Skeletal muscle satellite cell (primary cell): ENCODE measurements around the genes GAA, EIF4A3 and RNF213.

DNA sequence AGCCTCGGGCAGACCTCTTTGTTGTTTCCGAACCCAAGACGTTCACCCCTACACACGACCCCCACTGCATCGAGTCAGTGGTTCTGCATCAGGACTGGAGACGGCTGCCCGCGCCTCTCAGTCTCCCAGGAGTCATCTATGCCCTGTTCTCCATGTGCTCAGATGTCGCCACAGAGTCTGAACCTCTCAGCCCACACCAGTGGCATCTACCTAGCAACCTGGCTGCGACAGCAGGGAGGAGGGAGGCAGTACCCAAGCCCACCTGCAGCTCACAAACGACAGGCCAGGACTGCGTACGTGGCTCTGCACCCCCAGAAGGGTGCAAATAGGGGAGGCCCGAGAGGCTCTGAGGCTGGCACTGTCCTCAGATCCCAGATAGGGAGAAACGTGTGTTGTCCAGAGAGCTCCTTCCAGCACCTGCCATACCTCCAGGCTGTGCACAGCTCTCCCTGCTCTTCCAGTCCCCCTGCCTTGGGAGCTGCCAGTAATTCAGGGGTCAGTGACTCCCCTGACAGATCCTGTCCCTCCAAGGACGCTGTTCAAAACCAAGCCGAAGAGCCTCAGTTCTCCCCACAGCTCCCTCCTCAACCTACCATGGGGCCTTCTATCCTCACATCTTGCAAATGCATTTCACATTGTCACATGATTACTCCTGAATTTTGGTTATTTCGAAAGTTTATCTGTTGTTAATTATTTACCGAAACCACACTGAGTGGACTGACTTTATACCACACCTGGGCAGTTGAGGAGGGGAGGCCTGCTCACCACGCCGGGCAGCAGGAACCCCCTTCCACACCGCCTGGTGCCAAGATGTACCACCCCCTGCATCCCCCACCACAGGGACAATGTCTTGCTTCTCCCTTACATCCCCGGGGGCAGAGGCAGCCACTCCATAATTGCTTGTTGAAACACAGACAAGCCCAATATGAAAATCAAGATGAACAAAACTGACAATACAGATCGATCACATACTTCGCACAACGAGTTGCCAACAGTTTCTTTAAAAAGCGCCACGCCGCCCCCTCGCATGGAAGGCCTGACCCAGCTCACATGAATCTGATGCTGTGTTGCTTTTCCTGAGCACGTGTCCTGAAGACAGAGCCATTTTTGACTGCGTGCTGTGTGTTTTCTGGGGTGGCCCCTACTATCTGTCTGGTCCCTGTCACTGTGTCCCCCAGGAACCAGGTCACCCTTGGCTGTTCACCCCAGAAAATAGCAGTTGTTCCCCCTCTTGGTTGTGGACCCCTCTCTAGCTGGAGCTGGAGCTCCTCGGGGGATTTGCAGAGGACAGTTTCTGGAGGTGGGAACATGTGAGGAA lies 4.7 kb downstream of the TIMP2 start:
- CAGE, long polyA plus RNA = no peak

DNA sequence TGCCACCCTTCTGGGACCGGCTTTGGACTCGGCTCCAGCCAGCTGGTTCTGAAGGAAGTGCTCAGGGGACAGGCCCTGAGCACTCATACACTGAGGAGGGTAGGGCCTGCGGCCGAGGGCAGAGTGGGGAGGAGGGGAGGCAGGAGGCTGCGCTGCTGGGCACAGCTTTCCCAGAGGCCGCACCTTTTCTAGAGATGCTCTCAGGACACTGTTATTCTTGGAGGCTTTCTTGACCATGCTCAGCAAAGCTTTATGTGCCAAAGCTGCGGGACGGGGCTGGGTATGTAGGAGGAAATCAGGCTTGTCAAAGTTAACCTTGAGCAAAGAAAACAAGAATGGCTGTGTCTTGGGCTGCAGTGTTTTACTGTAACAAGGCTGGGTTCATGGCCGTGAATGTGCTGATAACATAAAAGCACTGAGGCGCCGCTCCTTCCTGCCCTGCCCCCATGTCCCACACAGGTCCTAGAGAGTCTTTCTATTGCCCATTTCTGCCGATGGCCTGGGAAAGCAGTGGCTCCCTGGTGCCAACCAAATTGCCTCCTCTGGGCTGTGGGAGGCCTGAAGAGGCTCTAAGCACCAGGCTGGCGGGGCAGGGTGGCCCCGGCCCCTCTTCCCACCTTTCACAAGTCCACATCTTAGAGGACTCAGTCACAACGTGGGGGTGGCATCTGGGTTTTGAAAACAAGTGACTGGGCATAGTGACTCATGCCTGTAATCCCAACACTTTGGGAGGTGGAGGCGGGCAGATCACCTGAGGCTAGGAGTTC lies 22.3 kb upstream of the TIMP2 start:
- CAGE, long polyA plus RNA = no peak

- CAGE, long polyA plus RNA = no peak
These were observed 785 bp downstream of the CANT1 start for GRCh38 chr17:79008773-79009184.

DNA sequence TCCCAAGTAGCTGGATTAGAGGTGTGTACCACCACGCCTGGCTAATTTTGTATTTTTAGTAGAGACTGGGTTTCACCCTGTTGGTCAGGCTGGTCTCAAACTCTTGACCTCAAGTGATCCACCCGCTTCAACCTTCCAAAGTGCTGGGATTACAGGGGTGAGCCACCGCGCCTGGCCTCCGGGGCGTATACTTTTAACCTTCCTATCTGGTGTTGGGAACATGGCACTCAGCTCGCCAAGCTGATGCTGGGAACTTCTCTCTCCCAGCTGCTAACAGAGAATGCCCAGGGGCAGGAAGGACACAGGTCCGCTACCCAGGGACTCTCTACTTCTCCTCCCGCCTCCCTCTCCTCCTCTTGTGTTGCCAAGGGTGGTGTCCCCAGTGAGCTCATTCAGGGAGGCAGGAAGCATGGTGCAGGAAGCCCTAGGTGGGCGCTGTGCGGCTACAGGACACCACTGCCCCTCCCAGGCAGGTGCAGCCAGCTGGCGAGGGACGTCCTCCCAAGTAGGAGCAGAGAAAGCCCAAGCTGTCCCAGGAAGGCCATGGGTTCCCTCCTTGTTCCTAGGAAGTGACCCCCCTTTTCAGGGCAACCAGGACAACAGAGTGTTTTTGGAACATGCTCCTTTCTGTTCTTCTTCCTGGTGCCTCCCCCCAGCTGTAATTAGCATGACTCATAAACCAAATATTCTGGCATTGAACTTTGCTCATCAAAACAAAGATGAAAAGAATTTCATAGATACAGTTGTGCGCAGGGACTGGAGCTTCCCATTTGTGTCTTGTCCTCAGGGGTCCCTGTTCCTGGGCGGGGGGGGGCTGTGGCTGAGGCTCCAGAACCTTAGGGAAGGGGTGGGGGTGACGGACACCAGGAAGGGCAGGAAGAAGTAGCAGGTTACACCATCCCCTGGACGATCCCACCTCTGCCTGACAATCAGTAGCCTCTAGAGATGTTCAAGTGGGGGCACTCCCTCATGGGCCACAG lies 2.6 kb downstream of the C1QTNF1 start:
- CAGE, long polyA plus RNA = no peak

DNA sequence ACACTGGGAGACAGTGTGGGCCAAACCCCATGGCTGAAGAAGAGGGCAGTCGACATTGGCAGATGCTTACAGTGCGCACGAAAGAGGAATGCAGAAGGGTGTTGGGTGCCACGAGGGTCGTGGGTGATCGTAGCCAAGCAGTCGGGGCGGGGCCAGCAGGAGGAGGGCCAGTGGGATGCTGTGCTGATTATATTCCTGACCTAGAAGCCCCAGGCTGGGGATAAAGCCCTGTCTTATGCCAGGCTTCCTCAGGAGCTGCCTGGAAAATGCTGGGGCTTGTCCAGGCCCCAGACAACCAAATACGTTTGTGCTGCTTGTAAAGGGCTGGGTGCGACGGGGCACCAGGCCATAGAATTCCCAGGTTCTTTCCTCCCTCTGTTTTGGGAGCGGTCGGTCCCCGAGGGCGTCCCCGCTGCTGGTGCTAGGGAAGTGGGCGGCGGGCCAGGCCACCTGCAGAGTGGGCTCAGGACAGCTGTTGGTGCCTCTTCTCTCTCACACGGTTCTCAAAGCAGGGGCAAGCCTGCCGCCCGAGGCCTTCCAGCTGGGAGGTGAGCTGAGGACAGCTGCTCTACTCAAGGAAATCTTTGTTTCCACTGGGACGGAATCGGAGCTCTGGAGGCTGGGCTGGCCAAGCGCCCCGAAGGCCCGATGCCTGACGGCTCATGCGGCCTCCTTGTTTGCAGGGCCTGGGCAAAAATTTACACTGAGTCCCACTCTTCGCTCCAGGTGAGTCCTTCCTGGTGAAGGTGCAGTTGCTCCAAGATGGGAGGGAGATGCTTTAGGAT lies 10.0 kb downstream of the C1QTNF1 start:
- CAGE, long polyA plus RNA = no peak

- CAGE, long polyA plus RNA = no peak
These were observed 16.0 kb upstream of the ENGASE start for GRCh38 chr17:79058657-79058995.

DNA sequence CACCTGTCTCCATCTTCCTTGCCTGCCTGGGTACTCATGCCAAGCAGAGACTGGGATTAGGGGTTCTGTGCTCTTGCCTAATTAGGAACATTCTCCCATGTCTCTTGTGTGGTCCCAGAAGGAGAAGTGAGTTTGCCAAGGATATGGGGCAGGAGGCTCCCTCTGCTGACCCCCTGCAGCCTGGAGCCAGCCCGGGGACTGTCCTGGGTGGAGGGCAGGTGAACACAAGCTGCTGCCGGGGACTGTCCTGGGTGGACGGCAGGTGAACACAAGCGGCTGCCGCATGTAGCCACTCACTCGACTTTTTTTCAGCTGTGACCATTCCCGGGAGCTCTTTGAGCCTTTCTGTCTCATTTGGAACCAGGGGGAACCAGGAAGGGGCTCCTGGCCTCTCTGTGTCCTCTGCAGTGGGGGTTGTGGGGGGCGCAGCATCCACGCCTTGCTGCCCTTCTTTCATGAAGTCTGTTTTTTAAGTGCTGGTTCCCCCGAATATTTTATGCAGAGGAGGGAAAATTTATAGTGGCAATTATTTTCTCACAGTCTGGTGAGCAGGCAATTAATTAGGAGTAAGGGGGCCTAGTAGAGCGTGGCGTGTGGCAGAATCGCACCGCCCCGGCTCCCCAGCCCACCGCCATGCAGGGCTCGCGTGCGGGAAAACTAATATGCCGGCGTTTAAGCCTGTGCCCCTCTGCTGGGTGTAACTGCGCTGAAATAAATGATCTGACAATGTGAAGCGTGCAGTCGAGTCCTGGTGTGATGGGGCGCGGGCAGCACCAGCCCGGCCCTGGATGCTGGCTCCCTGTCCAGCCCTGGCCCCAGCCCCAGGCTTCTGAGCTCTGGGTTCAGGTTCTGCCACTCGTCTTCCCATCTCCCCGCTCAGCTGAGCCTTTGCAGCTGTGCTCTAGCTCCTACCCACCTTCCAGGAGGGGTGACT lies 13.5 kb downstream of the ENGASE start:
- CAGE, long polyA plus RNA = no peak

DNA sequence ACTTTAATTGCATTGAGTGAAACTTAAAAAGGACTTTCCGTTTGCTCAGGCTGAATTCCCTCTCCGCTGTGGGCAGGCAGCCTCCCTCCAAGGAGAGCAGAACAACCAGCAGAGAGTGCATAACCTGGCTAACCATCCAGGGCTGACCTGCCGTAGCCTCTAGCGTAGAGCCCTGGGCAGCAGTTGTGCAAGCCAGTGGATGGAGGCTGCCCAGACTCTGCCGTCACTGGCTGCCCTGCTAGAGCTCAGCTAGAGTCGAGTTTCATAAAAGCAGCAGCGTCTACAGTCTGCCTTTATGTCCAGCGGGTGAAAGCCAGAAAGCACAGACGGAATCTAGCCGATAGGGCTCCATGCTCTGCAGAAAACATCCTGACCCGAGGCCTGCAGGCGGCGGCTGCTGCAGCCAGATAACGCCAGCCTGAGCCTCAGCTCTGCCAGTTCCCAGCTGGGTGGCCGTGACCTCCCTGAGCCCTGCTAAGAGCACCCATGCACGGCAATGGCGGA lies 231.2 kb downstream of the ENGASE start:
- CAGE, long polyA plus RNA = no peak

GRCh38 chr17:79779602-79780035 lies 1.7 kb downstream of the CBX2 start:
- CAGE, long polyA plus RNA = no peak

- CAGE, long polyA plus RNA = no peak
These were observed 12.8 kb upstream of the CBX8 start for GRCh38 chr17:79809396-79810285.

DNA sequence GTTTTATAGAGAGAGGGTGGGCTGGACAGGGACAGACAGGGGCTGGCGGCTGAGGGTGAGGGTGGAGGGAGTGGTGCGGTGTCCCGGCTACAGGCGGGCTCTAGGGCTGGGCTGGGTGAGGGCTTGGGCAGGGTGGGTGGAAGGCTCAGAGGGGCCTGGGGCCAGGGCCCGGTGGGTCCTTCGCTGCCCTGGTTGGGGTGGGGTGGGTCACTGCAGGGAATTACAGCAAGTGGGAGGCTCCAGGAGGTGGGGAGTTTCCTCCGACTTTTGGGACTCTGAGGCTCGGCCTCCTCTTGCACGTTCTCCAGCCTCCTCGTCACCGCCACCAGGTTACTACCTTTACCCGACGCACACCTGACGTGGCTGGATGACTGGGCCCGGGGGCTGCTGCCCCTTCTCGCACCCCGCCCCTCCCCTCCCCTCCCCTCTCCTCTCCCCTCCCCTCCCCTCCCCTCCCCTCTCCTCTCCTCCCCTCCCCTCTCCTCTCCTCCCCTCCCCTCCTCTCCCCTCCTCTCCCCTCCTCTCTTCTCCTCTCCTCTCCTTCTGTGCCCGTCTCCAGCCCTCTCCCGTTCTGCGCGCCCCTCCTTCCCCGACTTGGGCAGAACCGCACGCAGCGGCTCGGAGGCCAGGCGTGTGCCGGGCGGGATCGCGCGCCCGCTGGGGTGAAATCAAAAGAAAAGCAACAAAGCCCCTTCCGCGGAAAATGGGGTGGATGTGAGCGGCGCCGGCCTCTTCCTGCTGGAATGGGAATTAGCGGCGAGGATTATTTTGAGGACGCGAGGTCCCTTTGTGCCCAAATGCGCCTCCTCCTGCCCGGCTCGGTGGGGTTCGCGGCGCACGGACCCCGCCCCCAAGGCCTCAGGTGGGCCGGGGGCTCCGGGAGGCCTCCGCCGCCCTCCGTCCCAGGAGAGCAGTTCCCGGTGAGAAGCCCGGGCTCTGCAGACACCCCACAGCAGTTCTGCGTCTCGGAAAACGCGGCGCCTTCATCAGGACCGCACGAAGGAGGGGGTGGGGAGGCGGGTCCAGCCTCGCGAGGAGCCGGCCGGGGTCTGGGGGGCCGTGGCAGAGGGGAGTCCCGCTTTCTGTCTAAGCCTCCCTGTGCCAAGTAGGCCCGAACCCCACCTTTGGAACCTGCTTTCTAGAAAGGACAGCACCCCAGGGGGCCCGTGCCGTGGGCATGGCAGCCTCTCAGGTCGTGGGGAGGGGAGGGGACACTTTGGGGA lies 90.7 kb upstream of the CBX4 start:
- CAGE, long polyA plus RNA = no peak

GRCh38 chr17:79978467-79979084 lies 57.1 kb downstream of the TBC1D16 start:
- CAGE, long polyA plus RNA = no peak

GRCh38 chr17:79991991-79993063 lies 43.3 kb downstream of the TBC1D16 start:
- CAGE, long polyA plus RNA = no peak

GRCh38 chr17:80100843-80101877 lies at the start of gene GAA:
TSS of gene GAA (plus strand) at chr17:80101581.
- CAGE, long polyA plus RNA = no peak

DNA sequence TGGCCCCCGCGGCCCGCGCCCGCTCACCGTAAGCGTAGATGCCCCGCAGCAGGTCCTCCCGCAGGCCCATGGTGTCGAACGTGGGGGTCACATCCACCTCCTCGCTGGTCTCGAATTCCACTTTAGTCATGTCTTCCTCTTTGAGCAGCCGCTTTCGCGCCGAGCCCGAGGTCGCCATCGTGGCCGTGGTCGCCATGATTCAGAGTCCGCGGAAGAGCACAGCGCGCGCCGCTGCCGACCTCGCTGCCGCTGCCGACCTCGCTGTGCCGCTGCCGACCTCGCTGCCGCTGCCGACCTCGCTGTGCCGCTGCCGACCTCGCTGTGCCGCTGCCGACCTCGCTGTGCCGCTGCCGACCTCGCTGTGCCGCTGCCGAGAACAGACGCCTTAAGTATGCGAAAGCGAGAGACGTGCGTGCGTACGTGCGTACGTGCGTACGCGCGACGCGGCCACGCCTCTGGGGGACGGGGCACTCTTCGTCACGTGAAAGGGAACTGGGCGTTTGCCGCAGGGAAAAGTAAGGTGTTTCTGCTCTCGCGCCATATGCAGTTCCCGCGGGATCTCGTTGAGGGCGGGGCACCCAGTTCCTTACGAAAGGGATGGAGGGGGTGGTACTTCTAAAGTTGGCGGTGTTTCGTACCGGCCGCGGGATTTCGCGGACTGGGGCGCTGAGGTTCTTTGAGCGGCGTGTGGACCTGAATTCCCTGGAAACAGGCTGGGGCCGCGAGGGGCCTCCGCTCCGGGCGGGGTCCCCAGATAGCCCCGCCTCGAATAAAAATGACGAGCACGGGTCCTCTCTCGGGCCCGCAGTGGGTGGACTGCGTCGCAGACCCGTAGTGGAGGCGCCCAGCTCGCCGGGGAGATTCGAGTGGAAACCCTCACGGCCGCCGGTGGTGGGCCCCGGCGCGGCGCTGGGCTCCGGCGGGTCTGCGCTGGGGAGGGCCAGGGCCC lies at the start of gene EIF4A3:
EIF4A3 (minus strand) TSS at position 363 of the 949 bp plus-strand sequence.
- CAGE, long polyA plus RNA = no peak

GRCh38 chr17:80202101-80202477 lies 18.0 kb downstream of the SGSH start:
- CAGE, long polyA plus RNA = no peak

DNA sequence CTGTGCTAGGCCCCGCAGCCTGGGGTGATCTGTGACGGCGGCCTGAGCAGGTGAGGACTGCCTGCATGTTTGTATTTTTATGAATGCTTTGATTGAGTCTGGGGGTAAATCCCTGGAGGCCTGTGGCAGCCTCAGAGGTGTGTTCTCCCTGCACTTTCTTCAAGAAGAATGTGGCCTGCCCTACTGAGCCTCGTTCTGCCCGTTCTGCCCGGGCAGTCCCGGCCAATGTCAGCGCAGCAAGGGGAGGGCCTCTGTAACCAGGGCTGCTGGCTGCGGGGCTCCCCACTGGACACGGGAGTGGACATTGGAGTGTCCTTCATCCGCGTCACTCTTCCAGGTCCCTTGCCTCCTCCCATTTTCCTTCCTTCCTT lies 6.8 kb upstream of the RNF213 start:
- CAGE, long polyA plus RNA = no peak

- CAGE, long polyA plus RNA = no peak
These were observed 2.5 kb upstream of the RNF213 start for GRCh38 chr17:80257849-80258818.

GRCh38 chr17:80260723-80261757 lies at the start of gene RNF213:
TSS of gene RNF213 (plus strand) at chr17:80260852.
- CAGE, long polyA plus RNA = no peak

DNA sequence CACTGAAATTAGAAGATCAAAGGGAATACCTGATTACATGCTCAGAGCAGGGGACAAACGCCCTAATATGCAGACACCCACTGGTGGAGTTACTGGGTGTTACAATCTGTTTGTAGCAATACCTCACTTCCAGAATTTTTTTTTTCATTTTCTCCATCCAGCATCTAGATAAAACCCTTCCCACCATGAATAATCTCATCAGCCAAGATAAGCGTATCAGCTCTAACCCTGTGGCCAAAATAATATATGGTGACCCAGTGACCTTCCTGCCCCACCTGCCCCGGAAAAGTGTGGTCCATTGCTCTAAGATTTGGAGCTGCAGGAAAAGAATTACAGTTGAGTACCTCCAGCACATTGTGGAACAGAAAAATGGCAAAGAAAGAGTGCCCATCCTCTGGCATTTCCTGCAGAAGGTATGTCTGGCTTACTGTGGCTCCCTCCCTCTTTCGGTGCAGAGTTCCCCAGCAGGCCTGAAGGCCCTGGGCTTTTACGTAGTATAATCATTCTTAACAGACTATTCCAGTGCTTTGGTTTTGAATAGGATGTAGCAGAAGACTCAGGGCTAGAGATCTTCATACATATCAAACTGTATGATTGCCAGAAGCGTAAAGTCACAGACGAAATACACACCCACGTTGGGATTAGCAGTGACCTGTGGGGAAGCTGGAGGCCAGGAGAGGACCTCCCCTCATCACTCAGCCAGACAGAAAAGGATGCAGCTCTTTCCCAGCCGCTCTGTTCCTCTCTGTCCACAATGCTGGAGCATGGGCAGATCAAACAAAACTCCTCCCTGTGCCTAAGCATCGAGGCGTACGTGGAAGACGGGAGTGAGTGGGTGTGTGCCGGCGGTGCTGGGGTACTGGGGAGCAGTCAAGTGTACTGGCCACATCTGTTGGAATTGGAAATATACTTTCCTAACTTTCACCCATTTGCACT lies 31.2 kb upstream of the ENDOV start:
- CAGE, long polyA plus RNA = no peak